HEK293 (cell line): ENCODE results near the gene BCAS1.

GRCh38 chr20:52105973-52106683 is 85.5 kb downstream of the ZFP64 start:
- PRO-cap, result unidirectional peak, minus-strand start at chr20:52106129
- RRBS, 2 experiments, result no CpG with 5 or more reads among the region's 39 CpGs

DNA sequence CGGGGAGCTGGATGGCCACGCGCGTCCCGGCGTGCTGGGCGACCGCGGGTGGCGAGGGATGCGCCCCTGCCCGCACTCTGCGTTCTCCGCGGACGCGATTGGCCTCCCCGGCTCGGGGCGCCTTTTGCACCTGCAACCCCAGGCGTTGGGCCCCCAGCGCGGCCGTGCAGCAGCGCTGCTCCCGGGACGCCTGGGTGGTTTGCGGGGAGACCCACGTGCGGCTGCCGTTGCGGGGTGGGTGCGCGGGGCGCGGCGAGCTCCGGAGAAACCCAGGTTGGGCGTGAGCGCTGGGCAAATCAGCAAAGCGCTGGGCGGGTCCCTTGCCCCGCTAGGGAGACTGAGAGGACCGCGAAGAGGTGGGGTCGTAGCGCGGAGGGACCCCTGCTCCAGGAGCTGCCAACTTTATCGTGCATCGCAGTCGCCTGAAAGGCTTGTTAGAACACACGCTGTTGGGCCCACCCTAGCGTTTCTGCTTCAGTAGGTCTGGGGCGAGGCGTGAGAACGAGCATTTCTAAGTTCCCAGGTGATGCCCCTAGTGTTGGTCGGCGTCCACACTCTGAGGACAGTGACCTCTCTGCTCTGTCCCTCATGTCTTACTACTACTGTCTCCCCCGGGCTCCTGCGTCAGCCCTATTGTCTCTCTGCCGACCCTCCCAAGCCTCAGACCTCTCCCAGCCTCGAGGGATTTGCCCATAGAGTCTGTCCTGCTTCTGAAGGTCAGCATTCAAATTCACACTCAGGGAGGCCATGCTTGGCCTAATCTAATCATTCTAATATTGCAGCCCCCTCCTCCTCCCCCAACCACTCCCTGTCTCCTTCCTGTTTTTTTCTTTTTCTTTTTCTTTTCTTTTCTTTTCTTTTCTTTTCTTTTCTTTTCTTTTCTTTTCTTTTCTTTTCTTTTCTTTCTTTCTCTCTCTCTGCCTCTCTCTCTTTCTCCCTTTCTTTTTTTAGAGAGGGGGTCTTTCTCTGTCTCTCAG is 624 bp upstream of the ZFP64 start:
- PRO-cap, result bidirectional peak, plus-strand start at position 82 of the sequence, minus-strand start at position 50 of the sequence; bidirectional peak, plus-strand start at position 331 of the sequence, minus-strand start at position 282 of the sequence
- RRBS, 2 experiments, result under 1% methylated on average over 31 of the region's 62 CpGs

GRCh38 chr20:52972541-52973570 is 698 bp downstream of the TSHZ2 start:
- PRO-cap, result bidirectional peak, plus-strand start at chr20:52972605, minus-strand start at chr20:52972296; bidirectional peak, plus-strand start at chr20:52973163, minus-strand start at chr20:52972897; bidirectional peak, plus-strand start at chr20:52973267, minus-strand start at chr20:52973278
- RRBS, 2 experiments, result 2 to 24% methylated on average over 6 to 8 of the region's 51 CpGs

DNA sequence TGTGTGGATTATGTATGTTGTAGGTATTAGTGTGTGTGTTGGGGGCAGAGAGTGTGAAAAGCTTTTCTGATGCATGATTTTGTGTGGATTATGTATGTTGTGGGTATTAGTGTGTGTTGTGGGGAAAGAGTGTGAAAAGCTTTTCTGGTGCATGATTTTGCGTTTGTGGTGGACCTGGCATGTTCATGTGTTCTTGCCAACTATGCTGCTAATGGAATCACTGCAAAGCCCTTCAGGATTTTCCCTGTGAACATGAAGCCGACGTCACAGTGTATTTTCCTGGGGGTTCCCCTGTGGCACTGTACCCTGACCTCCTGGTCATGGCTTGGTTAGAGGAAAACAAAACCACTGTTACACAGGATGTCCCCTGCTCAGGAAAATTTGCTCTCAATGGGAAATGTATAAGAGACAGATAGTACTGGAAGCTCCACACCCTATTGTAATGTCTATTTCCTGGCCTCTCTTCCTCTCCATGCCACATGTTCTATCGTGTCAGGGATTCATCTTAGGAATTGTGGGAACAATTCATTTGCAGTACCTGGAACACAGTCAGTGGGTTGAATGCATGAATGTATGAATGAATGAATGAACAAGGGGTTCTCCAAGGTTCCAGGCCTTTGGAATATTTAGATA is 19.6 kb downstream of the TSHZ2 start:
- PRO-cap, result no peak
- RRBS, 2 experiments, result no CpG with 5 or more reads among the region's 4 CpGs

DNA sequence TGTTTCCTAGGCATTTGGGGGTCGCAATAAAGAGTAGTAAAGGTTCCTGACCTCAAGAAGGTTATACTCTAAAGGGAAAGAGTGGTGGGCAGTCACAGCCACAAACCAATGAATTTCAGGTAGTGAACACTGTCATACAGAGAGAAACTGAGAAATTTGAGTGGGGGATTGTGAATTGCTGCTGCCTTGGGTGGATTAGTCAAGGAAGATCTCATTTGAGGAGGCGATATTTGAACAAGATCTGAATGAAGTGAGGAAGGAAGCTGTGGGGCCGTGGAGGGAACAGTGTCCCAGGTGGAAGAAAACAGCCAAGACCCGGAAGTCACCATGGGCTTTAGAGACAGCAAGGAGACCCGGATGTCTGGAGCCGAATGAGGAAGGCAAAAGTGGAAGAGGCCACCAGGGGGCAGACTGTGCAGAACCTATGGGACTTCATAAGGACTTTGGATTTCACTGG is 185.7 kb downstream of the TSHZ2 start:
- PRO-cap, result no peak
- RRBS, 2 experiments, result 57% methylated on average over 1 of the region's 6 CpGs; no CpG with 5 or more reads in 1 of the 2 experiments

- PRO-cap, result no peak
- RRBS, 2 experiments, result 93 to 96% methylated on average over 3 to 6 of the region's 27 CpGs
These were observed 12.2 kb downstream of the ZNF217 start for GRCh38 chr20:53581373-53581836.

DNA sequence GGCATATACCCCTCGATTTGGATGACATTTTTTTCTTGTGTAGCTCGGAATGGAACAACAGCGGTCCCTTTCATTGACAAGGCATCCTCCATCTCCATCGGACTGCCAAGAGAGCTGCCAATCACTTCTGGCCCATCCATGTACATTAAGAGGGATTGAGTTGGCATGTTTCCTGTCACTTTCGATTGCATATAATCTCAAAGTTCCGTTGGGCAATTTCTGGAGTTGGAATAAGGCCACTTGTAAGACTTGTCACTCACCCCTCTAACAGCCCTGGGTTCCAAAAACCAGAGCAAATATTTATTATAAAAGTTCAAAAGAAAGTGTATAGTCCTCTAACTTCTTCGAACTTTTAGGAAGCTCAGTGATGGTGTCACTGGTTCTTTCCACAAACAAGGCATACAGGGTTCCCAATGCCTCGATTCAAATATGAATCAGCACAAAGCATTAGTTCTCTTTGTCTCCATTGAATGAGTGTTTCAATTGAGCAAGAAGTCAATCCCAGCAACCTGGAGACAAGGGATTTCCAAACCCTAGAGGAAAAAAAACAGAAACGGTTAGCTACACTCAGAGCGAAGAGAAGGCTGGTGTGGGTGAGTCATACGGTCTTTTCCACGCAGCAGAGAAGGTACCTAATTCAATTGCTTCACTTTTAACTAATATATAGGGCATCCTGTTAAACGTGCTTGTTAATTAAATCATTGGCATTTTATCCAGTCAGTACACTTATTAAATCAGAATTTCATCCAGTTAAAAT is 10.8 kb downstream of the ZNF217 start:
- PRO-cap, result no peak
- RRBS, 2 experiments, result no CpG with 5 or more reads among the region's 13 CpGs

DNA sequence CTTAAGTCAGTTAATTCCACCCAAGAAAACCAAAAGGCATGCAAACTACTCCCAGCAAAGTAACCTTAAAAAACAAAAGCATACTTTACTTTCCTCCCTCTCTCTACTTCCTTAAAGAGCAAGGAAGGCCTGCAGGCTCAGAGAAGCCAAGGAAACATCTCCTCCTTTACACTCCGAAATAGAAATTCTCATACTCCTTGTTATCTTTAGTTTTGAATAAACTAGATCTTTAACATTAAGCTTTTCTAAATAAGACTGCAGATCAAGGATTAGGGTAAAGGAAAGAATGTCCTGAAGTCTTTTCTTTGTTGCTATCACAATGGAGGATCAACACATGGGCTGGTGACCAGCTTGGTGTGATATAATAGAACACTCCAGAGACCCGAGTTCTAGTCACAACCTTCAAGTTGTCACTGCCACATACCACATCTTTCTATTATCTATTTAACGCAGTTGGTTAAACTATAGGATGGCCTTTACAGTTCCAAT is 9.4 kb downstream of the ZNF217 start:
- PRO-cap, result no peak
- RRBS, 2 experiments, result no CpG with 5 or more reads among the region's 3 CpGs

DNA sequence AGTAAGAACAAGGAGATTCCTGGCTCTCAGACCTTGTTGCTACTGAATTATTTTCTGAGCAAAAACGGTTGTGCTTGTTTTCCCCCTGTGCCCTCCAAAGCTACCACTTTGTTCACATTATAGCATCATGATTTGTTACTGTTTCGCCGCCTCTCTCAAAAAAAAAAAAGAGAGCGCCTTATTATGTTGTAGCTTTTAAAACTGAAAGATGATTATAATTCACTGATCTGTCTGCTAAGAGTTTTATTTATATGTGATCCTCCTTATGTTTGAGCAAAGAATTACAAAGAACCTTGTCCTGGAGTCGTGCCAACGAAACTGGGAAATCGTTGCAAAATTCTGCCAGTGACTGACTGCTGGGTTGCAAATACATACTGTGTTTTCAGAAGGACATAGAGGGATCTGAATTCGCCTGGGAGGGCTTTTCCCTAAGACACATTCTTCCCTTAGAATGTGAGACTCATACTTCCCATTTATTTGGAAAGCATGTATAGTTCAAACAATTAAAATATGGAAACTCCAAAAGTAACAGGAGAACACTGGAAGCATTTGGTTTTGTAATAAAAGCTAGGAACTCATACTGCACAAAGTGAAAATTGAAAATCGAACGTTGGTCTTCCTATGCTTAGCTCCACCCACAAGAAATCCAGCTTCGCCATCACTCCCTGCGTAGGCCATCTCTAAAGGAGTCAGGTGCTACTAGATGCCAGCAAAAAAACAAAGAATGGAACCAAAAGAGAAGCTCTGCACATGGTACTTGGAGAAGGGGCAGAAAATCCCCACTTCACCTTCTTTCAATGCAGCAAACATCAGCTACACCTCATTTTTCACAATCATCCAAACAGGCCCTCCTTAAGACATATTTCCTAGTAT is 2.7 kb upstream of the ZNF217 start:
- PRO-cap, result no peak
- RRBS, 2 experiments, result no CpG with 5 or more reads among the region's 12 CpGs

- PRO-cap, result no peak
- RRBS, 2 experiments, result 89% methylated on average over 1 of the region's 43 CpGs; no CpG with 5 or more reads in 1 of the 2 experiments
These were observed 15.0 kb upstream of the ZNF217 start for GRCh38 chr20:53608236-53609396.

DNA sequence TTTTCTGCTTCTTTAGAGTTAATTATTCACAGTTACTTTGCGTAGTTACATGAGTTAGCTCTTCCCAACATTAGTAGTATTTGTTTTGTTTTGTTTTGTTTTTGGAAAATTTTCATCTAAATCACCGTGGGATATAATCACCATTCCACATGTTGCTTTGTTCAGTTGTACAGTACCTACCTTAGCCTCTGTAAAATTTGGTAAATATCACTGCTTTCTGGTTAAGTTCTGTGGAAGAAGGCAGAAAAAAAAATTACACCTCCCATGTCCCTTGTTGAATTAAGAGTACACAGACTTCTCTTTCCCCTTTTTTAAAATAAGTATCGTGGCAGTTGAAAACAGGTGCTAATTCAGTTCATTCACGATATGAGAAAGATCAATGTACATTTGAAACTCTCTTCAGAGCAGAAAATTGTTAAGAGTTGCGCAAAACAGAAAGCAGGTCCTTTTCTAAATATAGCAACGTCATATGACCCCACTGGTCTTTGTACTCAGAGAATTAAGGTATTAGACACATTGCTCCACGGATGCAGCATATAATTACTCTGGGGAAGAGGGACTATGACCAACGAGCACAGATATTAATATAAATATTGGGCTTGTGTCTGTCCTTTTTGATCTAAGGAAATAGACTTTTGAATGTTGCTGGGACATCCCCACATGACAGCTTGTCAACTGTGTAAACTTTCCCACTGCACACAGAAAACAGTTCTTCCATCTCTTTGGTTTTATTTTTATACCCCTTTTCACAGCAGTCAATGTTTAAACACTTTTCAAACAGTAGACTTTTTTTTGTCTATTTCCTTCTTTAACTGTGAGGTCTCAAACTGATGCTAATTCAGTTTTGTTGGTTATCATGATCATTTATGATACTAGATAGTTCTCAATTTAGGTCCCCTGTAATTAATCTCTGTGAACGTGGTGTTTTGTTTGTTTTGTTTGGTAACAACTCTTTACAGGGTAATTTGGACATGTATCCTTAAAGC is 58.7 kb upstream of the ZNF217 start:
- PRO-cap, result no peak
- RRBS, 2 experiments, result no CpG with 5 or more reads among the region's 9 CpGs

DNA sequence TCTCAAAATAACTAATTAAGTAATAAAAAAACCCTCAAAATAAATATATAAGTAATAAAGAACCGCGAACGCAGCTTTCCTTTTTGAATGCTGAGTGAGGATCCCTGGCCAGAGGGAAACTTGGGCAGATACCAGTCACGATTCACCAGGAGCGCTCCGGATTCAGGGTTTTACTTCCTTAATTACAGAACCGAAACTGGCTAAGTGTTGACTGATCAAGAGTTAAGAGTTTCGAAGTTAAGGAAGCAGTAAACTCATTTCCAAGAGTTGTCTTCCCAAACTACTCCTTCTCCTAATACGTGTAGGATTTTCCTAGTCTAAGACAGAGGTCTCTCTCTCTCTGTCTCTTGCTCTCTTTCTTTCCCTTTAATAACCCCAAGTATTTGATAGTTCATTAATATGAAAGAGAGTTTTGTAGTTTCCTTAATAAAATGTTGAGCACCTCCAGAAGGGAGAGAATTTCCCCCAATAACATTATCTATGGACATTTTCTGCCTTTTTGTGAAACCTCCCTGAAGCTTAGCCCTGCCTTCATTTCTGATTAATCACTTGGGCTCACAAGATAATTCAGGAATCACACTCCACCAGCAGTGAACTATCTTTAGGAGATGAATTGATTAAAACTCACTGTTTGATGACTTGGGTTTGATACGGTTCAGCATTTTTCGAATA is 61.5 kb upstream of the ZNF217 start:
- PRO-cap, result no peak
- RRBS, 2 experiments, result no CpG with 5 or more reads among the region's 11 CpGs

DNA sequence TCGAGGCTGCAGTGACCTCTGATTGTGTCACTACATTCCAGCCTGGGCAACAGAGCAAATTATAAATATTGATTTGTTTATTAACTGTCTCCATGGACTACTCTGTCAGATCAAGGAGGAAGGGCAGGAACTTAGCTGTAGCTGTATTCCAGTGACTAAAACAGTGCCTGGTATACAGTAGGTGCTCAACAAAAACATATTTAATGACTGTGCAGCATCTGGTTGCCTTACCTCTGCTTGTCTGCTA is 117.7 kb upstream of the ZNF217 start:
- PRO-cap, result no peak
- RRBS, 2 experiments, result no CpG with 5 or more reads among the region's 1 CpG

DNA sequence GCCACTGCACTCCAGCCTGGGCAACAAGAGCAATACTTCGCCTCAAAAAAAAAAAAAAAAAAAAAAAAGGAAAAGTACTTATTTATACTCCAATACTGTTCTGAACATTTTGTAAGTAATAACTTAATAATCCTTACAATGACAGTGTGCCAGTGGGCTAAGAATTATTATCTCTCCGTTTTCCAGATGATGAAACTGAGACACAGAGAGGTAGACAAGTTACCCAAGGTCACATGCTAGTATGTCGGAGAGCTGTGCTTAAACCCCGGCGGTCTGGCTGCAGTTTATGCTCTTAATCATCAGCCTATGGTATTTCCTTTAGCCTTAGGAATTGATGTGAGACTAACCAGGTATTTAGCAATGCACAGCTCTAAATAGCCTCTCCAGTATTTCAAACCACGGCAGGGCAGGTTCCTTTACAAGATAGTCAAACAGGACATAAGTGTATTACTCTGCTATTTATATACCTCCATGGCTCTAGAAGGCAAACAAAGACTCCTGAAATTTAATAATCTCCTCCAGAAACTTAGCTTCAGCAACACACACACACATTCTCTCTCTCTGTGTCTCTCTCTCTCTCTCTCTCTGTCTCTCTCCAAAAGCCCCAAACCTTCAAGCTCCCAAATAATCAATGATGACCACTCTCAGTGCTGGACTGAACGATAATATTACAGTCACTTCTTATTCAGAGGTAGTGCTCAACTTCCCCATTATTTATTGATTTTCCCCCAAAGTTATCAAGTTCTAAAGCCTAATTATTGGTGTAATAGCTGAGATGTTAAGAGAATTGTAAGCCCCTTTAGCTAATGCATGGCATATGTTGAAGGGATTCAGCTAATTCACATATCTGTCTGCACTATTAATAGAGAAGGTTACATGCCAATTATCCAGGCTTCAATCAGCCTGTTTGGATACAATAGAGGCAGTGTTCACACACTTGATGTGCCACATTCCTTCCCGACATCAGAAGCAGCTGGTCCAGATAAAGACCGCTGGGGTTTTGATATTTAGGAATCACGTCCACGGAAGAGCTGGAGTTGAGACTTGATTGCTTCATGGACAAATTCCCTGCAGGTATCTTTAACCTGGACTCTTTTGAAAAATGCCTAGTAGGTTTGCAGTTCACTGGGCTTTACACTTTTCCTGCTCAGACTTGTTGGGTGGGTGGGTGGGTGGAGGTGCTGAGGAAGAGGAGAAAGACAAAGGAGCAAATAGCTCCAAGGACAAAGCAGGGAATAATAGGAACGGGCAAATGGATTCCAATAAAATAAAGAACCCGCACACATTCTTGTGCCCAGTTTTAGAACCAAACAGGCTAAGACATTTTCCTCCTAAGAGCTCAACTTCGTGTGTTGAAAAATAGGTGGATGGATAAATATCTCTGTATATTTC is 142.3 kb upstream of the ZNF217 start:
- PRO-cap, result no peak
- RRBS, 2 experiments, result no CpG with 5 or more reads among the region's 14 CpGs

GRCh38 chr20:53737451-53738312 is 144.0 kb upstream of the ZNF217 start:
- PRO-cap, result no peak
- RRBS, 2 experiments, result no CpG with 5 or more reads among the region's 12 CpGs

GRCh38 chr20:53738313-53739623 is 145.1 kb upstream of the ZNF217 start:
- PRO-cap, result bidirectional peak, plus-strand start at chr20:53738725, minus-strand start at chr20:53738736
- RRBS, 2 experiments, result no CpG with 5 or more reads among the region's 31 CpGs

DNA sequence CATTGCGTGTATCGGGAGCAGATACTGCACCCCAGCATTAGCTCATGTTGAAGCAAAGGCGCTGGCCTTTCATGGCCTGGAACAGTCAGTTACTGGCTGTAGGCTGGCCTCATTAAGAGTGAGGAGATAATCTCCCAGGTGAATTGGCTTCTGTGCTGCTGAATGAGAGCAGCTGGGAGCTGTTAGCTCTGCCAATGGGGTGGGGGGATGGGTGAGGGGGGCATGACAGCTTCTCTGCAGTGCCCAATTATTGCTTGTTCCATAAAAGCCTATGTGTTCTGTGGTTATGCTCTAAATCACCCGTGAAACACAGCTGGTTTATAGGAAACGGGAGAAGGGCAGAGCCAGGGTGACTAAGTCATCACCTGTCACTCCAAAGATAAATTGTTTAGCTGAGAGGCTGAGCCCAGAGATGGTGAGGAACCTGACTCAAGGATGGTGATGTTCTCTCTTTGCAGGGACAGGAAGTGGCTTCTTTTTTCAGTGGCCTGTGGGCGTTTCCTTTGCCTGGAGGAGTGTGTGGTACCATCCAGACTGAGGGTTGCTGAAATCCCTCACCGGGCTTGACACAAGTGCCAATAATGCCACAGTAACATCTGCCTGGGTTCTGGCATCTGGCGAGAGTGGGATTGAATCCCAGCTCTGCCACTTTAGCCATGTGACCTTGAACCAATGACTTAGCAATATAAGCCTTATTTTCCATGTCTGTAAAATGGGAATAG is 170.8 kb downstream of the BCAS1 start:
- PRO-cap, result no peak
- RRBS, 2 experiments, result no CpG with 5 or more reads among the region's 8 CpGs

DNA sequence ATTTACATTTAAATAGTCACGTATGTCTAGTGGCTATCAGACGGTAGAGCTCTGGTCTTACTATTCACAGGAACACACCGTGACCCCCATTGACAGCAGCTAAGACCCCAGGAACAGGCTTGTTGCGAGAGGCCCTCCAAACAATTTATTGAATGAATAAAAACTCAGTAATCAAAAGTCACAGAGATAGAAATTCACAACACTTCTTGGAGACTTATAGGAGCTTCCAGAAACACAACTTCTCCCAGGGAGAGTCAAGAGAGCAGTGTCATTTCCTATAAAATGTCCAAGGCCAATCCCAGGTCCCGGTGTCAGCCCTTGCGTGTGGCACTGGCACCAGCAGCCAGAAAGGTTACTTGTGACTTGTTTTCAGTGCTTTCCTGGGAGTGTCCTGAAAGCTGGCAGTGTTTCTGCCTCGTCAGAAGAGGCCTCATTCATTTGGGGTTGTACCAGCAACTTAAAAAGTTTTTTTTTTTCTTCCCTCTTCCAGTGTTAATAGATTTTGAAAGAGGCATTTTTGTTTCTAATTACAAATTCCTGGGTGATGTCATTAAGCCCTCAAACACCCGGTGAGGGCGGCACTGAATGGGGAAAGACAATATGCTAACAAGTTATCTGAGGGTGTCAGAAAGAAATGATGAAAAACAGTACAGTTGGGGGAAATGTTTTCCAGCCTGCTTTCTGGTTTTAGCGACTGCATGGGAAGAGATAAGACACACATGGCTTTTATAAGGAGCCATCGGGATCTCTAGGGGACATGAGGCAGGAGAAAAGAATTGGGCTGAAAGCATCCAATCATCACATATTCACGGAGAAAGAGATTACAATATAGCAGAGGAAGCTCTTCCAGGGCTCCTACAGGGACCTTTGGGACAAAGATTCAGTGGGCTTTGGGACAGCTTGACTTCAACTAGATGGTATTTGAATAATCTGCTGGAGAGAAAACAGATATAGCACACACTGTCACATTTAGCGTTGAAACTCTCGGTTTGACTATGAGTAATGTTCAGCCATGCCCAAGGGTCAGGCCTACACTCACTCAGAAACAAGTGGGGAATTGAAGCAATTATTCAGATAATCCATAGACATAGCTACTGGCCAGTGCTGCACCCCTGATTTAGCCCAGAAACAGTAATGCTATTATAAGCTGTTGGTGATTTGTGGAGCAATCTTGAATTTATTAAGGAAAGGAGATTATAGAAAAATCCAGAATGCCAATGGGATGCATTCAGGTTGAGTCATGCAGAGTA is 153.1 kb downstream of the BCAS1 start:
- PRO-cap, result no peak
- RRBS, 2 experiments, result no CpG with 5 or more reads among the region's 14 CpGs

DNA sequence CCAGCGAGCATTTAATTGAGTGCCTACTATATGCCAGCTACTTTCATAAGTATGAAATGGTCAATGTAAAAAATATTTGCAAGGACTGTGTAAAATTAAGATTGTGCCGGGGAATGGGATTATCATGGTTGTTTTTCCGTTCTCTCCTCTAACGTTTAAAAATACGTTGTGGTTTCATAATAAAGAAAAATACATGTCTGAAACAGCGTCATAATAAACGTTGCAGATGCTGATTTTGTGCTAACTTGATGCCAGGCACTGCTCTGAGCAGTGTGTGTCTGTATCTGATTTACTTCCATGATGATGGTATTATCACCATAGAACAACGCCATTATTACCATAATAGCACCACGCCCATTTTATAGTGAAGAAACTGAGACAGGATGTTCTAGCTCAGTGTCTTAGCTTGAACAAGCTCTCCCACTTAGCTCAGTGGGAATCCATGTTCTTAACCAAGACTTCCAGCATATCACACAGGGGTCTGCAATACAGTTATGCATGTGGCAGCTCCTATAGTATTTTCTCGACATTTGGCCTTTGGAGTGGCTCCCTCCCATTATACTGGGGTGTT is 144.5 kb downstream of the BCAS1 start:
- PRO-cap, result no peak
- RRBS, 2 experiments, result no CpG with 5 or more reads among the region's 10 CpGs

DNA sequence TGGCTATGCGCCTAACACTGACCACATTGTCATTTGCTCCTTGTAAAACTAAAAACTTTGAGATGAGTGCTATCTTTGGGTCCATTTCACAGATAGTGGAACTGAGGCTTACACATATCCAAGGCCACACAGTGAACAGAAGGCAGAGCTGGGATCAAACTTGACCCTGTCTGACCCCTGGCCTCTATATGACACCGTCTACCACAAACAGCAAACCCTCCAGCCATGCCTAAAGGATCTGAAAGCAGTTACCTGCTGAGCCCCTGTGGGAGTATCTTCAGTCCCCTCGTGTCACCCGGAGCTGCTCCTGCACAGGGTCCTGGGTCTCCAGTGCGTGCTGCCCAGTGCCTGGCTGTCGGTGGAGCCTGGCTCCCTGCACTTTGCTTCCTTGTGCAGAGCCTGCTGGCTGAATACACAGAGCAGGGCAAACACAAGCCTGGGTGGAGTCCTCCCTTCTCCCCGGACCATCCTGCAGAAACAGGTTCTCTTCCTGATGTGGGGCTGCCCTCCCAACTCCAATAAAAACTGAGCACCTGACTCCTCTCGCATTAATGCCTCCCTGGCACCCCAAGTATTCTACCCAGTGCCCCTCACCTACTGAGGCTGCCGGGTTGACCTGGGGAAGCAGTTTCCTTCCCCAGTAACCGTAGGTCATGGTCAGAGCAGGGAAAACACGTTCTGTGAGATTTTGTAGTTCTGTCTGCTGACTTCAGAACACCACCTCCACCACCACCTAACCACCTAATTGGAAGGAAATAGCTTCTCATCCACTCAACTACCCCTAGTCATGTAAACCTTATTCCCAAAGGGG is at the start of gene BCAS1:
Gene BCAS1 (minus strand): TSS at position 414 of the 811 bp plus-strand sequence.
- PRO-cap, result no peak
- RRBS, 2 experiments, result no CpG with 5 or more reads among the region's 11 CpGs